Tibial artery (tissue), 1 donor: Measurements from ENCODE around the gene IL13.

DNA sequence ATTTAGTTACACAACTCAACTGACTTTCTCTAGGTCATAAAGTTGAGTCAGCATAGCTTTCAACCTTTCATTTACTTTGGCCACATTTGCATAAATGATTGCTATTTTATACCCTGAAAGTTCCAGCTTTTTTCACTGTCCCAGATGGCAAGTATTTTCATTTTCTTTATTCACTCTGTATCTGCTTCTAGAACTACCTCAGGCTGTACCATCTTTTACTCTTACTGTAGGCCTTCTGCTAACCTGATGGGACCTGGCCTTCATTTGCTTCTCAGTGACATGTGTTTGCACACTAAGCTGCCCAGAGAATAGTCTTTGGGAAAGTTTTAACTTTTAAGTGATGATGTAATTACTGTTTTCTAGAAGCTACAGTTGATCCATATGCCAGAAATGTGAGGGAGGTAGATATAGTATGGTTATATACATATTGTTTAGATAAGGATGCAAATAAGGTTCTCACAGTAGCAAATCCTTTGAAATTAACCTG, 115.3 kb downstream of the CDC42SE2 start:
- PRO-cap, result no peak

DNA sequence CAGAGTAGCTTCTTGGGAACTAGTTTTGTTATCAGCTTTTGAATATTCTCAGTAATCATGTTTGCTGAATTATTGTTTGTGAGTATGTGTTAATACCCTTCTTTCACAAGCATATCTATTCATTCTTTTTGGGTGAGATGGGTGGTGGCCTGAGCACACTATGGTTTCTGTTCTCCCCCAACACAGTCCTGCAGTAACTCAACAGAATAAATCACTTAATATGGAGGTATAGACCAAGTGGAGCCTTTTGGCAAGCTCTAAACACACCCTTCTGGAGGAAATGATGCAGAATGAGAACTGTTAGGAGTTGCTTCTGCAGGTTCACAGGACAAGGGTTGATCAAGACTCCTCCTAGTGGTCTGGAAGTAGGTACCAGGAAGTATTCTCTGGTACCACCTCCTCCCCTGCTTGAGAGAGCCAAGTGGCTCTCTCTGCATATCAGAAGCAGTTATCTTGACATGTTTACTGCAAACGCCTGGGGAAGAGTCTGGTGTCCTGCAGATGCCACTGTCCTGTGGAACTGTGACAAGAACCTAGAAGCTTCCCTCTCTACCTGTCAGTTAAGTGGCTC, 118.4 kb downstream of the CDC42SE2 start:
- PRO-cap, result no peak

- PRO-cap, result no peak
These were observed 122.8 kb downstream of the CDC42SE2 start for GRCh38 chr5:131386619-131387076.

DNA sequence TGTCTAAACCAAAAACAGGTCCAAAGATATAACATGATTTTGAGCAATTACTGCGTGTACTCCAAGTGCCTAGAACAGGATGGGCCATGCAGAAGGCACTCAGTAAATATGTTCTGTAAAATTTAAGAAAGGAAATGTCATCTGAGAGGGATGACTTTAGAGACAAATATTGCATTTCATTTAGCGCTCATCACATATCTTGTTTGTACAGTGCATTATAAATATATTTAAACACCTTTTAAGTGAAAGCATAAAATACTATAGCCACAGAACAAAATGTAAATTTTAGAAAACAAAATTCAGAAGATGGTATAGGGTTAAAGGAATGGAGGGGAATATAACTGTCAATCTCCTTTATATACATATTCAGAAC, 135.8 kb downstream of the CDC42SE2 start:
- PRO-cap, result no peak

DNA sequence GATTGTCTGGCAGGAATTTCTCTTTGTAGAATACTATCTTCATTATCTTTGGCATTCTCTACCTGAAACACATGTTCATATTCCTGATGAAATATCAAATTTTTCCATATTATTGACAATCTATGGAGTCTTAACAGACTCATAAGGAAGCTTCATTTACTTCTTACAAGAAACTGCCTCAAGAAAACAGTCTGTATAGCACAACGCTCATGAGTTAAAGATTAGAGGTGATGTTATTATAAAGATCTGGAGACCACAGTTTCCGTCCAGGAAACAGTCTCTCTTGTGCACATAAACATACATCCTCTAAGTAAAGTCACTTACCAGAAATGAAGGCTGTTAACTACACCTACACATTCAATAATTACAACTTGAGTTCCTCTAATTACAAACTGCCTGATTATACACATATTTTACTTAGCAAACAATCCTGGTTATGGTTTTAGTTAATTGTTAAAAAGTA, 86.9 kb downstream of the RAPGEF6 start:
- PRO-cap, result no peak

- PRO-cap, result no peak
These were observed 2.3 kb downstream of the FNIP1 start for GRCh38 chr5:131794411-131794977.

DNA sequence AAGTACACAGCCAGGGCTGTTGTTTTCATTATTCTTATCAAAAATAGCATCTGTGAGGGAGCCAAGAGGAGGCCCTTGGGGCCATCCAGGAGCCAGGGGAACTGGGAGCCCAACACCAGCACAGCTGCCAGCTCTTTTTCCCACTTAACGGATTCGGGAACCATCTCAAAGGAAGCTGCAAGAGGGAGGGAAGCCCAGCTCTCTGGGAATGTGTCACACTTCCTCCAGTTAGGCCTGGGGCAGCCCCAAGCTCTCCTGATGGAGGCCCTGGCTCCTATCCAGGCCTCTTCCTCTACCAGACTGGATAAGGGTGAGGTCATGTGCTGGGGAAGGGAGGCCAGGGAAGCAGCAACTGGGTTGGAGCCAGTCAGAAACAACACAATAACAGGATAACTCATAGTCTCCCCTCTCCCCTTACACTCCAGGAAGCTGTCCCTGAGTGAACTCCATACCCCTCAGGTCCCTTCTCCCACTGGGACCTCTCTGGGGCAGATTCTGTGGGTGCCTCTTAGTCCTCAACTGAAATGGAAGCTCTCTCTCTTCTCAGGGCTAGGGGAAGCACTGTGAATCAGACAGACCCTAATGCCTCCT, 12.8 kb downstream of the CSF2 start:
- PRO-cap, result no peak

GRCh38 chr5:132215029-132215751, 12.5 kb downstream of the P4HA2 start:
- PRO-cap, result bidirectional peak, plus-strand start at chr5:132215661, minus-strand start at chr5:132215389

DNA sequence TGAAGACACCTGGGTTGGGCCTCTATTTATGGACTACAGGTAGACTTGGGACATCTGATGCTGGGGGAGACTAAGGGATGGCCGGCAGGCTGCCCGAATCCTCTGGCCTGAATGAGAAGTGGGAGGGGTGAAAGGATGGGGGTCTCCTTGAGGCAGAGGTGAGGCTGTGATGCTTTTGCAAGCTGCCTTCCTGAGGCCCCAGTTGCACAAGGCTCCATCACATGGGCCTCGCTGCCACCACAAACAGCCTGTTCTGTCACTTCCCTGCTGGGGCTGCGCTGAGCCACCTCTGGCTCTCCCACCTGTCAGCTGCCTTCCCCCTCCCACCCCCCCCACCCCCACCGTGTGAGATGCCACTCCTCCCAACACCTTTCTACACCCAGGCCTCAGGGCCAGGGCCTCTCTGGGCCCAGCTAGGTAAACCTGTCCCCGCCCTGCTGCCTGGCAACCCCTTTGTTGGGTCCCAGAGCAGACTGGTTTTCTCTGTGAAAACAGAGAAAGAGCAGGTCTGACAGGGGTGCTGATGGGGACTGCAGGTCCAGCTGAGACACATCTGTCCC, 4.5 kb upstream of the PDLIM4 start:
- PRO-cap, result no peak

DNA sequence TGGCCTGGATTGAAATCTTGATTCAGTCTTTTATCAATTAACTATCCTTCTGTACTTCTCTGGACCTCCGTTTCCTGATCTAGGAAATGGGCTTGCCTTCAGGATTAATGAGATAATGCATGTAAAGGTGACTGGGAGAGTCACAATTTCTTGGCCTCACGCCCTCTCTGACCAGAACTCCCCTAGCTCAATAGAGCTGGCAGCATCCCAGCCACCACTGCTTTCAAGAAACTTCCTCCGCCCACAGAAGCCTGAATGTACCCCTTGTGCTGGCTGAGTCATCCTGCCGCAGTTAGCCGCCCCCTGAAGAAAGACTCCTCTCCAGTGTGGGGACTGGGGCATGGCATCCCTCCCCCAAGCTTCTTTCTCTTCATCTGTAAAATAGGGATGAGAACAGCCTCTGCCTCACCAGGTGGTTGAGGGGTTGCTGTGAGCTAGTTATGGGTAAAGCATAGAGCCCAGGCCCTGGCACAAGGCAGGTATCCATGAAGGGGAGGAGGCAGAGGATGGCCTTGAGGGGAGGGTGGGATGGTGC, 3.2 kb downstream of the PDLIM4 start:
- PRO-cap, result no peak

- PRO-cap, result no peak
These were observed 634 bp upstream of the SLC22A5 start for GRCh38 chr5:132368963-132369189.

GRCh38 chr5:132430649-132431198, 59.8 kb downstream of the IRF1 start:
- PRO-cap, result no peak

- PRO-cap, result no peak
These were observed 9.5 kb downstream of the IRF1 start for GRCh38 chr5:132480762-132481764.

GRCh38 chr5:132488948-132489150, 1.7 kb downstream of the IRF1 start:
- PRO-cap, result no peak

DNA sequence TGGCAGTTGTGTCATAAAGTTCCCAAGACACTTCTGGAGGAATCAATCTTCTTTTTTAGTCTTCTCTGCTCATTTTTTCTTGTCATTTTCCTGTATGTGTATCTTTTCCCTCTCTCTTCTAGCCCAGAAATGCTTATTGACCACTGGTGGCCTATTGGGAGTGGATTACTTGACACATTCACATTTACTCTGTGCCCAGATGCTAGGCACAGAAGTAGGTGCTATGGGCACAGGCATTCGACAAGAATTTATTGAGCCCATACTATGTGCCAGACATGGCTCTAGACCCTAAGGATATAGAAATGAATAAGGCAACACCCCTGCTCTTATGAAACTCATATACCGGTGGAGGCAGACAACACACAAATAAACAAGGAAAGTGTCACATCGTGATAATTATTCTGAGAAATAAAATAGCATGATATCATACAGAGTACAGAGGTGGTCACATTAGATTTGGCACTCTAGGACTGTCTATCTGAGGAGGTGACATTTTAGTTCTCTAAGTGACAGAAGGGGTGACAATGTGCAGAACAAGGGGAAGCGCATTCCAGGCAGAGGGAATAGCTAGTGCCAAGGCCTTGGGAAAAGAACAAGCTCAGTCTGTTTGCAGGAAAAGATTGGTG, 12.5 kb upstream of the IRF1 start:
- PRO-cap, result no peak

- PRO-cap, result no peak
These were observed at the start of gene IL13 for GRCh38 chr5:132657997-132658403. IL13 (plus strand) TSS chr5:132658173.

GRCh38 chr5:132760872-132761742, 13.9 kb downstream of the CCNI2 start:
- PRO-cap, result no peak

DNA sequence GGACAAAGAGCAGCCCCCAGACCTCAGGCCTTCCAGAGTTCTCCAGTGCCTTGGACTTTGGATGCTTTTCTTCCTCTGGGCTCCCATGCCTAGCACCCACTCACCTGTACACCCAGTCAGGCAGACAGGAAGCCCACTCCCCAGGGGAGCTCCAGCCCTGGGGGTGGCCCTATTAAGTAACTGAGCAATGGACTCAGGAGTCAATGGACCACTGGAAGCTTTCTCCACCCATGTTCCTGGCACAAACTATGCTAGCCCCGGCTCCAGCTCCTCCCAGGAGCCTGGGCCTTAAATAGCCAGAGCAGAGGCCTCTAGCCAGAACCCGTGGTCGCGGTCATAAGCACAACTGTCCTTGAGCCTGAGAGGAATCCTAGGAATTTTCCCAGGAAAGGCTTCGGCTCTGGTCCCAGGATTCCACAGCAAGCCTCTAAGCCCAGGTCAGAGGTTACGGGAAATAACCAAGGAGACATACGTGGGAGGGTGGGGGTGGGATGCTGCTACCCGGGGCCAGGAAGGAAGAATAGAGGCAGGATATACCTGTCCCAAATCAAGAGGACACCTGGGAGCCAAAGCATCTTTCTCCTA, 5.5 kb downstream of the SEPTIN8 start:
- PRO-cap, result no peak

DNA sequence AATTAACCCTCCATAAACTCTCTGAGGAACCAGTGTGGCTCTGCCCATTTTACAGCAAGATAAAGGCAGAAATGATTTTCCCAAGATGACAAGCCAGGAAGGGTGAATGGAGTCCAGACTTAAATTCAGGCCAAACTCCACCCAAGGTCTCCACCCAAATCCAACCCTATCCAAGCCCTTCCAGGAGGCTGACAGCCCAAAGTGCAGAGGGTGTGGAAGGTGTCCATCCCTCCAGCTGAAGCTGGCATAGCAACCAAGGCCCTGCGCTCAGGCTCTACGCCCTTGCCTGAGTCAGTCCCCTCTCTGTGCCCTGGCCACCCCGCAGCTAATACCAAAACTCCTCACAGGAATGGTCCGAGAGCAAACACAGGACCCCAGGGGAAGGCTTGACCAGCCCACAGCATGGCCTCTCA, 2.2 kb downstream of the SEPTIN8 start:
- PRO-cap, result unidirectional peak, plus-strand start at position 294 of the sequence

DNA sequence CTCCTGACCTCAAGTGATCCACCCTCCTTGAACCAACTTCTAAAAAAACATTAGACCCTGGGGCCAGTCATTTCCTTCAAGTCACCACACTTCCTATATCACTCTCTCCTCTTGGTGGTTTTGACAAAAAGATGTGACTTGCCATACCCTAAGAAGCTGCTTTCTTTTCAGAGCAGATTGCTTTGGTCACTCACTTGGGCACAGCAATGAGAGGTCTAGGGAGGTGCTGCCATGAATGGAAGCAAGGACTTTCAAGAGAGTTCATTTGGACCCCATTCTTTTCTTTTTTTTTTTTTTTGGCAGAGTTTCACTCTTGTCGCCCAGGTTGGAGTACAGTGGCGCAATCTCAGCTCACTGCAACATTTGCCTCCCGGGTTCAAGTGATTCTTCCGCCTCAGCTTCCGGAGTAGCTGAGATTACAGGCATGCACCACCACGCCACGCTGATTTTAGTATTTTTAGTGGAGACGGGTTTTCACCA, 11.1 kb upstream of the SHROOM1 start:
- PRO-cap, result no peak